ENCODE results near the genes XPR1 and KIAA1614.

DNA sequence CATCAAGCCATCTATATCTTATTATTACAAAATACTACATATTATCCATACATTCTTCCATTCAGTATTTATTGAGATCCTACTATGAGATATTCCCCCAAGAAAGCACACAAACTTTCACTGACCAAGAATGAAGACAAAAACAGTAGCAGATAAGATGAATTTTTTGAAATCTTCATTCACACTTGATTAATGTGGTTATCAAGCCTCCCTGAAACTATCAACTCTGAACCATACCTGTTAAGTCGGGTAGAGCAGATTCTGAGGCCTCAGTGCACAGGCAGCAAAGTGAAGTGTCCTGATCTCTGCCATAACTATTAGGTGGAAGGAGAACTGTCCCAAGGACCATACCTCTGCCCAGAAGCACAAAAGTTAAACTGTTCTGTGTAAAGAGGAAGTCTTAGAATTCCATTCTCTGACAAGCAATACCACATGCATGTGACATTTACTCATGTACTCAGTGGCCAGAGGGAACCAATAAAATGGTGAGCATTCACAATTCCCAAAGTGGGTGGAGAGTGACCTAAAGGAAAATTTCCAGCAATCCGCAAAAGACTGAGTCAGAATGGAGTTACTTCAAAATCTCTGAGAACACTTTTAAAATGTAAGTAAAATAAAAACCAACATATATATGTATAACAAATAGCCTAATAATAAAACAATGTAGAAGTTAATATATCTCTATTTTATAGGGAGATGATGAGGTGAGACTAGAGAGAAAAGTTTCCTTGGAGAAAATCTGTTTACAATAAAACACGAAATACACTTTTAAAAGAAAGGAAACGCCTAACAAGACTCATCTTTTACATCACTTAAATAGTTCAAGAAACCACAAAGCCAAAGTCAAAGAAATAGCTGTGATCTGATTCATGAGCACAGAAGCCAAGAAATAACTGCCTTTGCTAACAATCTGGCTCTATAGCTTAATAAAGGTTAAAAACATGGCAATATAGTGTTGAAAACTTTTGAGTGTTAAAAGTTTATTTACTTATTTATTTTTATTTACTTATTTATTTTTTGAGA is 61.1 kb downstream of the TOR3A start:
- RRBS: no CpG with 5 or more reads among the region's 4 CpGs
CAGE:
- cytosol, long polyA plus RNA: no peak
- long polyA plus RNA: no peak
- nucleus, long polyA plus RNA: no peak

DNA sequence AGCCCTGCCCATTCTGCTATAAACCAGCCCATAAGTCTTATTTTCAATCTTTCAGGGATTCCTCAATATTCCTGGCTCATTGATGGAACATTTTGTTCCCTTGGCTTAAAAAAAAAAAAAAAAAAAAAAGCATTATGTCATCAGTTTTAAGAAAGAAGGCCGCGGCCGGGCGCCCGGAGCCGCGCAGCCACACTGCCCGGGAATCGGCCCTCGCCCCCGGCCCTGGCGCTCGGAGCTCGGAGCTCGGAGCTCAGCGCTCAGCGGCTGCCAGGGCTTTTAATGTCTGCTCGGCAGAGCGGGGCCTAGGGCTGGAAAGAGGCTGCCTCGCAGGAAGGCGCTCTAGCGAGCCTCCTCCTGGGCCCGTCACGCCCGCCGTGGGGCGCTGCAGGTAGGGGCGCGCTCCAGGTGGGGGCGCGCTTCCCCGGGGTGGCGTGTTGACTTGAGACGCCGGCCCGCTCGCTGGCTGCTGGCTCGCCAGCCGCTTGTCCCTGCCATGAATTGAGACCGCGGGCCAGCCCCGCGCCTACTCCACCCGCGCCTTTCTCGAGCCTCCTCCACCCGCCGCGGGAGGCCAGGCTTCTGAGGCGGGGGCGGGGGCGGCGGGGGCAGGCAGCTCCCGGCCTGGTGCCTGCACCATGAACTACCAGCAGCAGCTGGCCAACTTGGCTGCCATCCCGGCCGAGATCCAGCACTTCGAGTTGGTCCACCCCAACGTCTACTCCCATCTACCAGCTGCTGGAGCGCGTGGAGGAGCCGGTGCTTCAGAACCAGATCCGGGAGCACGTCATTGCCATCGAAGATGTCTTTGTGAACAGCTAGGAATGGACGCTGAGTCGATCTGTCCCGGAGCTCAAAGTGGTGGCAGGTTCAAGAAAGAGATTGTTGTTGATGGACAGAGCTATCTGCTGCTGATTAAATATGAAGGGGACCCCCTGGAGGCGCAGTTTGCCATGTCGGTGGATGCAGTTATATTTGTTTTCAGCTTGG is 5.3 kb upstream of the TDRD5 start:
- RRBS: 47% methylated on average over 10 of the region's 69 CpGs
CAGE:
- cytosol, long polyA plus RNA: no peak
- long polyA plus RNA: no peak
- nucleus, long polyA plus RNA: no peak

GRCh38 chr1:180078427-180078763 is 76.3 kb upstream of the QSOX1 start:
- RRBS: no CpG with 5 or more reads among the region's 1 CpG
CAGE:
- cytosol, long polyA plus RNA: no peak
- long polyA plus RNA: no peak
- nucleus, long polyA plus RNA: no peak

DNA sequence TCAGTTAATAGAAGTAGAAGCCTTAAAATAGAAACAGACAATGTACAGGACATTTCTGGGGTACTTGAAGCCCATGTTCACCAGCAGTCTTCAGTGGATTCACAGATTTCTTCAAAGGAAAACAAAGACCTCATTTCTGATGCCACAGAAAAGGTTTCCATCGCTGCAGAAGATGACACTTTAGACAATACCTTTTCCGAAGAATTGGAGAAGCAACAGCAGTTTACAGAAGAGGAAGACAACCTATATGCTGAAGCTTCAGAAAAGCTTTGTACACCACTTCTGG is 60.7 kb upstream of the QSOX1 start:
- RRBS: no CpG with 5 or more reads among the region's 2 CpGs
CAGE:
- cytosol, long polyA plus RNA: no peak
- long polyA plus RNA: no peak
- nucleus, long polyA plus RNA: no peak

GRCh38 chr1:180156006-180156884 is 1.6 kb downstream of the QSOX1 start:
- RRBS: no CpG with 5 or more reads among the region's 9 CpGs
CAGE:
- cytosol, long polyA plus RNA: no peak
- long polyA plus RNA: no peak
- nucleus, long polyA plus RNA: no peak

DNA sequence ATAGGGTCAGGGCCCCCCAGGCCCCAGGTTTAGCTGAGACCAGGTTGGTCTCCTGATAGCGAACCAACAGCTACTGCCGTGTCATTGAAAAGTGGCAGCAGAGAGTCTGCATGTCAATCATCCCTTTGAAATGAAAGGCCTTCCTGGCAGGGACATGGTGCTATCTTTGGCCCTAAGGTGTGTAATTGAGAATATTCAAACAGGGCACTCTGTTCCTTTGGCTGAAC is 12.9 kb downstream of the QSOX1 start:
- RRBS: no CpG with 5 or more reads among the region's 2 CpGs
CAGE:
- cytosol, long polyA plus RNA: no peak
- long polyA plus RNA: no peak
- nucleus, long polyA plus RNA: no peak

DNA sequence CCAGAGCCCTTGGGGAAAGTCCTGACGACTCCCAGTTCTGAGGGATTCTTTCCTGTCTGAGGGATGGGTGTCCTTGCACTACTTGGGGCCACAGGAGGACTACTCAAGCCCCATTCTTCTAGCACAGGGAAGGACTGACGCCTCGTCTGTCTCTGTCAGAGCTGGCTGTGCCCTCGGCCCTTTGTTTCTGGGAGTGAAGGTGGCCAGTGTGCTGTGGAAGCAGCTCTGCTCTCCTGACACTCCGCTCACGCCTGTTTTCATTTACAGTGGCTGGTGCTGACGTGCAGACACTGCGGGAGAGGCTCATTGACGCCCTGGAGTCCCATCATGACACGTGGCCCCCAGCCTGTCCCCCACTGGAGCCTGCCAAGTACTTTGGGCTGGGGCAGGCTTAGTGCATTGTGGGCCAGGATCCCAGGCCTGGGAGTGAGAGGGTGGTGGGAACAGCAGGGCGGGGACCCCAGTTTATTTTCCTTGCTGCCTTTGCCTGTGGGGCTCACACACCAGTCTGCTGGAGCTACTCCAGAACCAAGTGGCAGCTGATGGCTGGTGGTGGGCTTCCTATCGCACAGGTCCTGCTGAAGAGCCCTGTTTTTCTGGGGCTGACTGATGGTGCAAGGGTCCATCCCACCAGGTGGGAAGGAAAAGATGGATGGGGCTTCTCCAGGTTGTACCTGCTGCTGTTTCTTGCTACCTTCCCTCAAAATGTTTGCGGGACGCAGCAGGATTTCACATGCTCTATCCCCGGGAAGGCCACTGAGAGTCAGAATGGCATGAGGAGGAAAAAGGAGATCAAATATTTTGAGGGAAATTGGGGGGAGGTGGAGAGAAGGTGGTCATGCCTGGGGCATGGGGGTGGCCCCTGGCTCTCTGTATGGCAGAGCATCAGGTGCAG is 21.2 kb downstream of the QSOX1 start:
- RRBS: no CpG with 5 or more reads among the region's 15 CpGs
CAGE:
- cytosol, long polyA plus RNA: no peak
- long polyA plus RNA: no peak
- nucleus, long polyA plus RNA: no peak

DNA sequence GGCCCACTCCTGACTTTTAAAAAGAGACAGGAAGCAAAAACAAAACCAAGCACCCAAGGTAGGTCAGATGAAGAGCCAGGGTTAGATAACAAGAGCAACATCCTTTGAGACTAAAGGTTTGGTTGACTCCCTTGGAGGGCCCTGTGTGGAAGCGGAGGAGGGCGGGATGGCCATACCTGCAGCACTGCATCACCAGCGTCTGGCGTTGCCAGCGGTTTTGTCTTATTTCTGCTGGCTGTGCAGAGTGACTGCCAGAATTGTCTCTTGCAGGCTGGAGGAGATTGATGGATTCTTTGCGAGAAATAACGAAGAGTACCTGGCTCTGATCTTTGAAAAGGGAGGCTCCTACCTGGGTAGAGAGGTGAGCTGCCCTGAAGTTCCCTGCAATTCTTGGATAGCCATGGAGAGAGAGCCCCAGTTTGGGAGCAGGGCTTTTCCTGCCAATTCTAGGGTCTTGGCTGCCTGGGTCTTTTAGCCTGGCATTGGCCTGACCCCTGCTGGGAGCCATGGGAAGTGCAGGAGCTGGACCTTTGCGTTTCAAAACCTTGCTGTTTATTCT is 23.9 kb downstream of the QSOX1 start:
- RRBS: no CpG with 5 or more reads among the region's 8 CpGs
CAGE:
- cytosol, long polyA plus RNA: no peak
- long polyA plus RNA: no peak
- nucleus, long polyA plus RNA: no peak

- RRBS: no CpG with 5 or more reads among the region's 14 CpGs
CAGE:
- cytosol, long polyA plus RNA: no peak
- long polyA plus RNA: no peak
- nucleus, long polyA plus RNA: no peak
These were observed 36.0 kb upstream of the LHX4 start for GRCh38 chr1:180194036-180194431.

DNA sequence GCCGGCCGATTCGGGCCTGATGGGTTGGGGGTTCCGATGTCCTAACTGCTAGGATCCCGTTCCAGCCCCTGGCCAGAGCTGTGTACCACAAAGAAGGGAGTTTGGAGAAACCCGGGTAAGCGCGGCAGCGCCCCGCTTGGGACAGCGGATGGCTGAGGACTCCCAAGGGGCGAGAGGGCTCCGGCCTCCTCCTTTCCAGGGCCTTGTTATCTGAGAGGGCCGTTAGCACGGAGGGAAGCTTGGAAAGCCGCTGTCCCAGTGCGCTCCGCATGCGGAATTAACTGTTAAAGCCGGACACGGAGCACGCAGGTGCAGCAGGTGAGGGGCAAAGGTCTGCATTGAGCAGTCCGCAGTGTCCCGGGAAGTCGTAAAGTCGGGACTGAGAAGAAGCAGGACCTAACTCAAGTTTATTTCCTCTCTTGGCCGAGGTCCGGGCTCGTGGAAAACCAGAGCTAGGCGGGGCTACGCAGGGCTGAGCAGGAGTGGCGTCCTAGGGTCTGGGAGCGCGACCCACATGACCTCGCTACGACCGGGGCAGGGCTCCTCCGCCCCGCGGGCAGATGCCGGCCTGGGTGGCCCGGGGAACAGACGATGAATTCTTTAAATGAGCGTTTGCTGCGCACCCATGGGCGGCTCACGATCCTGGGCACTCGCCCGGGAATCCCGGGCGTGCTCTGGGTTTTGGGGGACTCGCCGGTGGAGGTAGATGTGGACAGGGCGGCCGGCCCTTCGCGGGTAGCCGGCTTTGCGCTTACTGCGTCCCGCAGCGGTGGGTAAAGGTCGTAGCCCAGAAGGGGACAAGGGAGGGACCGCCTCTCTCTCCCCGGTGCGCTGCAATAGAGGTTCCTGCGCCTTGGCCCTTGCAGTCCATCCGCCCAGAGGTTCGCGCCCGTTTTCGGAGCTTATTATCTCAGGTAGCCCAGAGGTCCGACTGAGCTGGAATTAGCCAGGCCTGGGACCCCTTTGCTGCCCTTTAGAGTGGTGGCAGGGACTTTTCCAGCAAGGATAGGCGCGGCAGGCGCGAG is 4.6 kb downstream of the LHX4 start:
- RRBS: 6% methylated on average over 46 of the region's 77 CpGs
CAGE:
- cytosol, long polyA plus RNA: no peak
- long polyA plus RNA: no peak
- nucleus, long polyA plus RNA: no peak

GRCh38 chr1:180269958-180270267 is 39.8 kb downstream of the LHX4 start:
- RRBS: no CpG with 5 or more reads among the region's 4 CpGs
CAGE:
- cytosol, long polyA plus RNA: no peak
- long polyA plus RNA: no peak
- nucleus, long polyA plus RNA: no peak

GRCh38 chr1:180296435-180296958 is 66.4 kb downstream of the LHX4 start:
- RRBS: no CpG with 5 or more reads among the region's 12 CpGs
CAGE:
- cytosol, long polyA plus RNA: no peak
- long polyA plus RNA: no peak
- nucleus, long polyA plus RNA: no peak

GRCh38 chr1:180603027-180603664 is 28.7 kb upstream of the XPR1 start:
- RRBS: no CpG with 5 or more reads among the region's 8 CpGs
CAGE:
- cytosol, long polyA plus RNA: no peak
- long polyA plus RNA: no peak
- nucleus, long polyA plus RNA: no peak

DNA sequence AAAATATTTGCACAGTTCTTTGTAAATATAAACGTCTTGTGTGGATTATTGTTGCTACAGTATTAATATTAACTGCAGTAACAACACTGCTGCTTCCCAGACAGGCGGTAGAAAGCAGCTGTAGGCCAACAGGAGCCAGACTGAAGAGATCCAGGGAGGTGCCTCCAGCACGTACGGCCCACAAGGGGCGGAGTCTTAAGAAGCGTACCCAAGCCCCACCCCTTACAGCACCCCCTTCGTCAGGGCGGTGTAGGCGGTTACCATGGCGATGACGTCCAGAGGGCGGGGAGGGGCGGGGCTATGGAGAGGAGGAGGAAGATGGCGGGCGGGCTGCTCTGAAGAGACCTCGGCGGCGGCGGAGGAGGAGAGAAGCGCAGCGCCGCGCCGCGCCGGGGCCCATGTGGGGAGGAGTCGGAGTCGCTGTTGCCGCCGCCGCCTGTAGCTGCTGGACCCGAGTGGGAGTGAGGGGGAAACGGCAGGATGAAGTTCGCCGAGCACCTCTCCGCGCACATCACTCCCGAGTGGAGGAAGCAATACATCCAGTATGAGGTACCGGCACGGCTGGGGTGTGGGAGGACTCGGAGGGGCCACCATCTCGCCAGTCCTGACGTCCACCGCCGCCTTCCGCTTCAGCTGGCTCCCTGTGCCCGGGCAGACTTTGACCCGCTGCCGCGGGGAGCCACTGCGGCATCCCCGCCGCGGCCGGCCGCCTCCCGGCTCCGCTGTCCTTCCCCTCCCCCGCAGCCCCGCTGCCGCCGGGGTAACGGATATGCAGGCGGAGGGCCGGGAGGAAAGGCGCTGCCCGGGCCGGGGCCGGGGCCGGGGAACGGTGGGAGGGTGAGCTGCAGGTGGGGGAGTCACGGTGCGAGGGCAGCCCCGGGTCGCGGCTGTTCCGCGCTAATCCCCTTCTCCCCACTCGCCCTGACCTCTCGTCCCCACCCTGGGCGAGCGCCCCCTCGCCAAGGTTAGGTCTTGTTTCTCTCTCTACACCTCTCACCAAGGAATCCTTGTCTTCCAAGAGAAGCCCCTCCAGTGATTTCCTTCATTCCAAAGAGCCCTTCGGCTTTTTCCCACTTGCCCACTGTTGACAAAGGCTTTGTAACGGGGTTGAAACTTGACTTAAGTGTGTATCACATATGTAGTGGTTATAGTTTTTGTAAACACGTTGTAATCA is at the start of gene XPR1:
XPR1 (plus strand) TSS at position 301 of the 1,174 bp plus-strand sequence.
- RRBS: 2% methylated on average over 24 of the region's 86 CpGs
CAGE:
- cytosol, long polyA plus RNA: no peak
- long polyA plus RNA: no peak
- nucleus, long polyA plus RNA: no peak

GRCh38 chr1:180912682-180913347 is at the start of gene KIAA1614:
KIAA1614 (plus strand) TSS chr1:180912897.
- RRBS: 11% methylated on average over 28 of the region's 76 CpGs
CAGE:
- cytosol, long polyA plus RNA: no peak
- long polyA plus RNA: no peak
- nucleus, long polyA plus RNA: no peak

GRCh38 chr1:180925538-180926097 is 12.9 kb downstream of the KIAA1614 start:
- RRBS: no CpG with 5 or more reads among the region's 6 CpGs
CAGE:
- cytosol, long polyA plus RNA: no peak
- long polyA plus RNA: no peak
- nucleus, long polyA plus RNA: no peak

GRCh38 chr1:181044432-181044970 is 10.7 kb downstream of the MR1 start:
- RRBS: no CpG with 5 or more reads among the region's 5 CpGs
CAGE:
- cytosol, long polyA plus RNA: no peak
- long polyA plus RNA: no peak
- nucleus, long polyA plus RNA: no peak

DNA sequence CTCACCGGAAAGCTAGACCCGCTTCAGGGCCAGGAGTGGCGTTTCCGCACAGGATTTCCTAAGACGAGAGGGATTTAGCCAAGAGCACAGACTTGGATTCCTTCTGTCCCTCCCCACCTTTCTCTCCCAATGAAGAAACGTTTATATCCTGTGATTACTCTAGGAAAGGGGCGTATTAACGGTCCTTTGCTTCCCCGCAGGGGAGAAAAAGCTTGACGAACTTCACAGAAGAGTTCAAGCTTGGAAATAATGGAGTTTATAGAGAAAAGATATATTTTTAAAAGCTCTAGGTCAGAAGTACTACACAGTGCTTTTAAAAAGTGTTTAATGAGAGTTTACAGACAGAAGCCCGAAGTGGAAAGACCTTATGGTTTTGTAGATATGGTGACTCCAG is 1.8 kb downstream of the IER5 start:
- RRBS: no CpG with 5 or more reads among the region's 11 CpGs
CAGE:
- cytosol, long polyA plus RNA: no peak
- long polyA plus RNA: no peak
- nucleus, long polyA plus RNA: no peak

DNA sequence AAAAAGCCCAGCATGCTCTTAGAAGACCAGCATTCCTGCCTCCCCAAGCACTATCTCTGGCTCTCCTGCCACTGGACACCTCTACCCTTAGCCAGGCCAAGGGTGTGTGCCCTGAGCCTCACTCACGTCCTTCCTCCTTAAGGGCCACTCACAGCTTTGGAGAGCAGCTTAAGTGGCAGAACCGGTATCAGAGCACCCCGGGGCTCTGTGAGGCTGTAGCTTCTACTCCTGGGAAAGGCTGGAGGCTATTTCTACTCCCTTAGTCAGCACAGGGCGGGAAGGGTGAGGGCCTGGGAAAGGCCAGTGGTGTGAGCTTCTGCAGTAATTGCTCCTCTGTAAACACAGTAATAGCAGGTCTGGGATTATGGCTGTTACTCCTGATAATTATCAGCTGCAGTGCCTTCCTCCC is 29.1 kb downstream of the IER5 start:
- RRBS: no CpG with 5 or more reads among the region's 4 CpGs
CAGE:
- cytosol, long polyA plus RNA: no peak
- long polyA plus RNA: no peak
- nucleus, long polyA plus RNA: no peak

GRCh38 chr1:182143712-182145053 is 82.7 kb upstream of the ZNF648 start:
- RRBS: no CpG with 5 or more reads among the region's 11 CpGs
CAGE:
- cytosol, long polyA plus RNA: no peak
- long polyA plus RNA: no peak
- nucleus, long polyA plus RNA: no peak

All from SK-N-SH (cell line).